M059J (cell line): ENCODE measurements around a stretch of chr5.

DNA sequence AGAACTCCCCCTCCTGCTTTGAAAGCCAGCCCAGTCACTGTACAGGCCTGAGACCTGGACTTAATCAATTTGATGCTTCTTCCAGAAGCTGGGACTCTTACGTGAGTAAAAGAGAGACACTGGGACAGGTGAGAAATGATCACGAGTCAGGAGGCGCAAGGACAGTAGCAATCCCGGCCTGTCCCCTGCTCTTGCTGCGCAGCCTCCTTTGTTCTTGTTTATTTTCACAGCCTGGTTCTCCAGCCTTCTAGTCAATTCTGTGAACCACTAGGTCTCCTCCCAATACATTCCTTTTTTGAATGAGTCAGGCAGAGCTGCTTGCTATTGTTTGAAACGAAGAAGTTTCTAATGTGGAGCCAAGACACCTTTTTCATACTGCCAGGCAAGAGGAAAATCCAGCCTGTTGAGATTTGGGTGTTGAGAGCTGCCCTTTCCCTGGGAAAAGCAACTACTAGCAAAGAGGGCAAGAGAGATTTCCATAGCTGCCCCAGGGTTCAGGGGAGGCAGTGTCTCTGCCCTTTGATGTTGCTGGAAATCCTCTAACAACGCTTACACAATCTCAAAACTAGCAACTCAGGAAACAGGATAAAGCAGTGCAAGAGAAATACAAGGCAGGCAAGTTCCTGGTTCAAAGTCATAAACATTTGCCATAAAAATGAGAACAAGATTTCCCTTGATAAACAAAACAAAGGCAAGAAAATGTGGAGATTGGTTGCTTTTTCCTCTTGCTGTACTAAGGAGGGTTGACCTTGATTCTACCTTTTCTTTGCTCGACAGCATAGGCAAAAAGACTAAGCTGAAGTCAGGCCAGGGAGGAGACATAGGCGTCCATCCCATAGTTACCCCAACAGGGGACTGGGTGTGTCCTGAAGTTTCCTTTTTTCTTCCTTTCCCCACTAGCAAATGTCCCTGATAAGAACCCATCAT lies 9.5 kb upstream of the SHROOM1 start:
- RAMPAGE, long total RNA, result no peak

DNA sequence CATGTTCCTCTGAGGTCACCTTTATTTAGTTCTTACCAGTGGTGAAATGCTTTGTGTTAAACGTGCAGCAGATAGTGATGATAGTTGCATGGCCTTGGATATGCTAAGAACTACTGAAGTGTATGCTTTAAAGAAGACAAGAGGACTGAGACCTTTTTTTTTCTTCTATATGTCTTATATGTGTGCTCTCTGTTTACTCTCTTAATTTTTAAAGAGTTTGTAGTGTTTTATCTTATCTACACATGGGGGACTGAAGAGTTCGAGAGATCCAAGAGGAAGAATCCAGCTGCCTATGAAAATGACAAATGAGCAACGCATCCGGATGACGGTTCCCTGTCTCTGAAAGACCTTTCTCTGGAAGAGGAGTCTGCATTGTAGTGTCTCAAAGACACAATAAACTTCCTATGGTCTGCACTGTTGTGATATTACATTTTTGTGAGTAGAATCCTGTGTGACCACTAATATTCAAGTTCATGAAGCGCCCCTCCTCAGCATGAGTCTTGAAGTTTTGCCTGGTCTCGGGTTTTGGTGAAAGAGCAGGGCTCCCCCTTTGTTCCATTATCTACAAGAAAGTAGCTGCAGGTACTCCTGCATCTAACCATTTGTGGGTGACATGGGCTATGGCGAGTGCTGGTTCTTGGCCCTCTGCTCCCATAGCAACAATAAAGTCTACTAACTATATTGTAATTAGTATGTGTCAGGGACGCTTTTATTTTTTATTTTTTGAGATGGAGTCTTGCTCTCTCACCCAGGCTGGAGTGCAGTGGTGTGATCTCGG lies 1.0 kb downstream of the UQCRQ start:
- RAMPAGE, long total RNA, result no peak

- RAMPAGE, long total RNA, result no peak
These were observed 4.3 kb downstream of the LEAP2 start for GRCh38 chr5:132877358-132878482.

DNA sequence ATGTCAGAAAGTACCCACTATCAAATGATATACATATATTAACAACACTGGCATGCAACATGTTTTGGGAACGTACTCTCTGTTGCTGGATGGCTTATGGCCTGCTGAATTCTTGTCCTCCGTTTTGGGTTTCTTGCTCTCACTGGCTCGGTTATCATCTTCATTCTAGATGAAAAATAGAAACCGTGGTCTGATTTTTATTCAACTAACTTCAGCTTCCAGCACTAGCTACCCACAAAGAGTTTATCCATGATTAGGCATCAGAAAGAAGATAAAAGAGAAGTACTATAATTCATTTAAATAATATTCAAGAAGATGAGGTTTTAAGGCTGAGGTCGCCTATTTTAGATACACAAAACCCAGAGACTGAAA lies 19.5 kb downstream of the LEAP2 start:
- RAMPAGE, long total RNA, result no peak

GRCh38 chr5:132910257-132910749 lies 36.8 kb downstream of the LEAP2 start:
- RAMPAGE, long total RNA, result no peak

DNA sequence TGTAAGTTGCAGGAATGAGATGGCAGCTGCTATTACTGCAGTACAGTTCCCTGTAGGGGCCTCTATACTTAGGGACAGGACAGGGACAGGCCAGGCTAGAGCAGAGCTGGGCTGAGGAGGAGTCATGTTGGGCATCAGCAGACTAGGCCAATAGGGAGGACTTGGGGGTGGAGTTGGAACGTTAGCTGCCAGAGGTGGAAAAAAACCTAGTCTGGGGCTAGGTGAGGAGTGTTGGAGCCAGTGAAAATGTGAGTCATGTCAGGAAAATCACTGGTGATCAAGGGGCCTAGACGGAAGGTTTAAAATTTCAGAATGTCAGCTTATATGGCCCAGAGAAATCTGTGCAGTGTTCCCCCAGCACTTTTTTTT lies 8.2 kb upstream of the HSPA4 start:
- RAMPAGE, long total RNA, result no peak

DNA sequence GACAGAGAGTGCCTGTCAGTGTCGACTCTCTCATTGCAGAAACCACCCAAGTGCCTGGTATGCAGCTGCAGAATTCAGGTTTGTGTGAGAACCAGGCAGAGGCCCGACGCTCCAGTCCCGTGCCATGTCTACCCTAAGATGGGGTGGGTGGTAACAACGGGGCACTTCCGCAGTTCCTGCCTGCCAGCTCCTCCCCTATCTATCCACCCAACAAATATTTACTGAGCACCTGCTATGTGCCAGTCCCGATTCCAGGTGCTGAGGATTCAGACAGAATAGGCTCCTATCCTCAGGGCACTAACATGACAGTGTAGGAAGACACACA lies 206.7 kb downstream of the FSTL4 start:
- RAMPAGE, long total RNA, result no peak

- RAMPAGE, long total RNA, result no peak
These were observed 14.3 kb upstream of the TCF7 start for GRCh38 chr5:134099893-134100890.

DNA sequence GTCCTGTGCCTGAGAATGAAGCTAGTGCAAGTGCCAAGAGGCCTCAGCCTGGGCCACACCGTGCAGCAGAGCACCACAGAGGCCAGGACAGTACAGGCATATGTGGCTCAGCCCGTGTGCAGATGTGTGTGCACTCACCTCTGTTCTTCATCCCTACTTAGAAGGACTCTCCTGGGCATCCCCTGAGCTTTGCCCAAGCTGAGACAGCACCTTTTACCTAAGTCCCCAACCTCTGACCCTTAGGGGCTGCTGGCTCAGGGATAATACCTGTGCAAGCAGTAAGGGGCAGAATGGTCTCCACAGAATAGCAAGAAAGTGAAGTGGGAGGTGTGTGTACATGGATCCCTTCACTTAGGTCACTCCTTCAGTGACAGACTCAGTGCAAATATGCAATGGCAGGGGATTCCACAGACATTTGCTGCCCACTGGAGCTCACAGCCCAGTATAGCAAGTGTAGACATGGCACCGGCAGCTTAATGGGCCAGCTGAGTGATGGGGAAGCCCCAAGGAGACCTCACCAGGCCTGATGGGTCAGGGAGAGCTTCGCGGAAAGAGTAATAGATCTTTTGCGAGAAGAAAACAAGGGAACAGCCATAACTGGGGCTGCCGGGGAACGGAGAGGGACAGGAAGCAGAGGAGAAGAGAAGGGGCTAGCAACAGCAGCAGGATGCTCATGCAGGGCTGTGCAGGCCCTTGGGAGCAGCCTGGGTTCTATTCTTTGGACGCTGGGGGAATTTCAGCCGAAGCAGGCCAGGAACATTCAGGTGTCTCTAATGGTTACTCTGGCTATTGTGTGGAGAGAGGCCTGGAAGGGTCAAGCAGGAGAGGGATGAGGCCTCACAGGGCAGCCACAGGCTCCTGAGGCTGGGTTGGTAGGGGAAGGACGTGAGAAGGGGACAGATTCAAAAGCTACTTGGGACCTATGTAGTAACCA lies 26.8 kb downstream of the TCF7 start:
- RAMPAGE, long total RNA, result no peak

DNA sequence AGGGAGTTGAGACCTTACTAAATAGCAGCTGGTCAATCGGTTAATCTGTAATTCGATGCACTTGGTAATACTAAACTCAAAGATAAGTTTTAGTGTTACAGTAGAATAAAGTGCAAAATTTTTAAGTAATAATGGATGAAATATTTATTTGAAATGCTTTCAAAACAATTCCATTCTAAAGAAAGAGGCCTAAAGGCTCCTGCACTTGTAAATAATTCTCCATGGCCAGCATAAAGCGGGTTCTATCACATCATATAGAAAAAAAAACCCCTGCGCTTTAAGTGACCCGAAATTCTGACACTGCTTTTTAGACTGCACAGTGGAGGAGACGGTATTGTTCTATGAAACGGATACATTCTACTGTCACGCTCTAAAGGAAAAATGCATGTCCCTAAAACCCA lies 1.1 kb downstream of the SKP1 start:
- RAMPAGE, long total RNA, result no peak

DNA sequence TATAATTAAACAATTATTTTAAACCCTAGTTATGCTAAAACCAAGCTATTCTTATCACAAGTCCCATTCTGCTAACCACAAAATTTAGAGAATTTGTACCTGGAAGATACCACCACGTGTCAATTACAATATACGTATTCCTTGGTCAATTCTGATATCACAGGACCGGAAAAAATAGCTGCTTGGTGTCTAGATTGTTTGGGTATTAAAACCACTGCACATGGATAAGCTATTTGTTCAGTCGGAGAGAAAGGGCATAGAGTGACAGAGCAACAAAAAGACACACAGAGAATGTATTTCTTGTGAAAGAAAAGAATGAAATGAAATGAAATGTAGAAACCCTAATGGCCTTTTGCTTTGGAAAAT lies 19.0 kb upstream of the SKP1 start:
- RAMPAGE, long total RNA, result no peak

DNA sequence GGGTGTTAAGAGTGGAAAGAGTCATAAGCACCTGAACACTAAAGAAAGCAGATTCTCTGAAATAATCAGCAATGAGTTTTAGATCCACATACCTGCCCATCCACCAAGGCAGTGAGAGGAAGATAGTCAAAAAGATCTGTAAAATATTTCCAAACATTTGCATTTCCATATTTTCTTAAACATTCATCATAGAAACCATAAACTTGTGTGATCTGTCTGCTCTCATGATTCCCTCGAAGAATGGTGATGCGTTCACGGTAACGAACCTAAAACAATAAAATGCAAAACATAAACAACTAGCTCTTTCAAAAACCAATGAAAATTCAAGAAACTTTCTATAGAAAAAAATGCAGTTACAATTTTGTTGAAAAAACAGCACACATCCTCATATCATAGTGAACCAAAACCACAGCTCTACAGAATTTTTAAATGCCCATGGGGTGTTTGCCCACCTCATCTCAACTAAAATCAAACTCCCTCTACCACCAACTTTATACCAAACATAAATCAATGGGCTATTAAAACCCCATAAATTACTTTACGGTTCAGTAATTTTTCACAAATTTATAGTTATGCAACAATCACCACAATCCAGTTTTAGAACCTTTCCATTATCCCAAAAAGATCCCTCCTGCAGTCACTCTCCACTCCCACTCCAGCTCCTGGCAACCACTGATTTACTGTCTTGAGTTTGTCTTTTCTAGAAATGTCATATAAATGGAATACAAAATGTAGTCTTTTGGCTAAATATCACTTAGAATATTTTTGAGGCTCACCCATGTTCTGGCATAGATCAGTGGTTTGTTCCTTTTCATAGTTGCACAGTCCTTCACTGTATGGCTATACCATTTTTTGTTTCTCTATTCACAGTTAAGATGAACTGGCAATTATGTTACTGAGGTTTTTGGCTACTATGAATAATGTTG lies 23.9 kb downstream of the PPP2CA start:
- RAMPAGE, long total RNA, result no peak

GRCh38 chr5:134204603-134204986 lies 21.3 kb downstream of the PPP2CA start:
- RAMPAGE, long total RNA, result no peak

DNA sequence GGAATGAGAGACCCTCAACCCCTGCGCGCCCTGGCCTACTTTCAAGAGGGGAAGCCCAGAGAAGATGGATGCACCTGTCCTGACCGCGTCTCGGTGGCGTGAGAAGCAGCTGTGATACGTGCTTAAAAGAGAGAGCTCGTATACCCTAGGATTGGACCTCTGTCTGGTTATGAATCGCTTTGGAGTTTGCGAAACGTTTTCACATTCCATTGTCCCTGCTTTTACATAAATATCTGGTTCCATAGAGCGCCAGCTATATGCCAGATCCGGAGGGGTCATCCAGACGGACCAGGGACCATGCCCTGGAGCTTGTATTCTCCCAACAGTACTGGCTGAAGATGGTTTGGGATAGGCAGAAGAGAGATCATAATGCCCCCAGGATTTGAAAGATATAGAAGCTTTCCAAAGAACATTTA lies 1.0 kb upstream of the PPP2CA start:
- RAMPAGE, long total RNA, result no peak

DNA sequence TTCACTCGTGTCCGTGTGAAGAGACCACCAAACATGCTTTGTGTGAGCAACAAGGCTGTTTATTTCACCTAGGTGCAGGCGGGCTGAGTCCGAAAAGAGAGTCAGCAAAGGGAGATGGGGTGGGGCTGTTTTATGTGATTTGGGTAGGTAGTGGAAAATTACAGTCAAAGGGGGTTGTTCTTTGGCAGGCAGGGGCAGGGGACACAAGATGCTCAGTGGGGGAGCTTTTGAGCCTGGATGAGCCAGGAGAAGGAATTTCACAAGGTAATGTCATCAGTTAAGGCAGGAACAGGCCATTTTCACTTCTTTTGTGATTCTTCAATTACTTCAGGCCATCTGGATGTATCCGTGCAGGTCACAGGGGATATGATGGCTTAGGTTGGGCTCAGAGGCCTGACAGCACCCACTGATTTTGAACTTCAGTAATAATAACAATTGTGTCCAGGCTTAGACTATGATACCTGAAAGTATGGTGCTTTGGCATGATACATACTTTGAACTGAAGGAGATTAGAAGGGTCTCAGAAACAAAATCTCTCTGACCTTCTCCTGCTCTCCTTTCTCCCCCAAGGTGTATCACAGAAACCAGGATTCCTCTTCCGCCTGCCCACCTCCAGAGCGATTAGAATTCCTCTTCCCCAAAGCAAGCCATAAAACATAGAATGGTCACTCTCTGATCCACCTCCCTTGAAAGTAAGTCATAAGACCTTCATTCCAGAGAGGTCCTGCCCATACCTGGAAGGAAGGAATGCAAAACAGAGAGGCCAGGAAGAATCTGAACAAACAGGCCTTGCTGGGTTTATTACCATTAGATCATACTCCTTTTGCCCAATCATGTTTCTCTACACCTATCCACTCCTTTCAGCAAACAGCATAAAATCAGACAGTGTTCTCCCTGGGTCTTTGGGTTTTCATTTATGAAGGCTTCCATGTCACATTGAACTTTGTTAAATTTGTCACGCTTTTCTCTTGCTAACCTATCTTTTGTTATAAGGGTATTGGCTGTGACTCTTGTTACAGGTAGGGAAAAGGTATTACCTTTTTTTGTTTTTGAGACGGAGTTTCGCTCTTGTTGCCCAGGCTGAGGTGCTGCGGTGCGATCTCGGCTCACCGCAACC lies 21.1 kb downstream of the CDKL3 start:
- RAMPAGE, long total RNA, result no peak

DNA sequence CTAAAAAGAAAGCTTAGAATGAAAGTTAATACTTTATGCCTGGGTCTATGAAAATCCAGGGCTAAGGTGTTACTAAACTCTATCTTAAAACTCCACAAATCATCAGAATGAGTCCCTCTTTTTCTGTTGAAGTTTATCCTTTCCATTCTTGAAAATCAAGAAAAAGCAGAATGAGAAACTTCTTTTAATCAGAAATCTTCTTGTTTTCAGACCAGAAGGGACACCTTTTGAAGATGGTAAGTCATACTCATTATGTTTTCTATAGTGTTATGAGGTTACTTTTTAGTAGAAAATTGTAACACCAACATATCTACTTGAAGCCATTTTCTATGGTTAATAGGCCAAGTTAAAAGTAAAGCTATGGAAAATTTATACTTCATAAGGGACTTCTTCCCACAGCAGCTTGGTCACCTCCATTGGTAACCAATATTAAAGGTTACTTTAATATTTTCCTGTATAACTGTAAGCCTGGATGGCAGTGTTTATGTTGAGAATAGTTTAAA lies 5.1 kb downstream of the UBE2B start:
- RAMPAGE, long total RNA, result no peak

GRCh38 chr5:134396076-134396613 lies 15.5 kb downstream of the CDKN2AIPNL start:
- RAMPAGE, long total RNA, result no peak

DNA sequence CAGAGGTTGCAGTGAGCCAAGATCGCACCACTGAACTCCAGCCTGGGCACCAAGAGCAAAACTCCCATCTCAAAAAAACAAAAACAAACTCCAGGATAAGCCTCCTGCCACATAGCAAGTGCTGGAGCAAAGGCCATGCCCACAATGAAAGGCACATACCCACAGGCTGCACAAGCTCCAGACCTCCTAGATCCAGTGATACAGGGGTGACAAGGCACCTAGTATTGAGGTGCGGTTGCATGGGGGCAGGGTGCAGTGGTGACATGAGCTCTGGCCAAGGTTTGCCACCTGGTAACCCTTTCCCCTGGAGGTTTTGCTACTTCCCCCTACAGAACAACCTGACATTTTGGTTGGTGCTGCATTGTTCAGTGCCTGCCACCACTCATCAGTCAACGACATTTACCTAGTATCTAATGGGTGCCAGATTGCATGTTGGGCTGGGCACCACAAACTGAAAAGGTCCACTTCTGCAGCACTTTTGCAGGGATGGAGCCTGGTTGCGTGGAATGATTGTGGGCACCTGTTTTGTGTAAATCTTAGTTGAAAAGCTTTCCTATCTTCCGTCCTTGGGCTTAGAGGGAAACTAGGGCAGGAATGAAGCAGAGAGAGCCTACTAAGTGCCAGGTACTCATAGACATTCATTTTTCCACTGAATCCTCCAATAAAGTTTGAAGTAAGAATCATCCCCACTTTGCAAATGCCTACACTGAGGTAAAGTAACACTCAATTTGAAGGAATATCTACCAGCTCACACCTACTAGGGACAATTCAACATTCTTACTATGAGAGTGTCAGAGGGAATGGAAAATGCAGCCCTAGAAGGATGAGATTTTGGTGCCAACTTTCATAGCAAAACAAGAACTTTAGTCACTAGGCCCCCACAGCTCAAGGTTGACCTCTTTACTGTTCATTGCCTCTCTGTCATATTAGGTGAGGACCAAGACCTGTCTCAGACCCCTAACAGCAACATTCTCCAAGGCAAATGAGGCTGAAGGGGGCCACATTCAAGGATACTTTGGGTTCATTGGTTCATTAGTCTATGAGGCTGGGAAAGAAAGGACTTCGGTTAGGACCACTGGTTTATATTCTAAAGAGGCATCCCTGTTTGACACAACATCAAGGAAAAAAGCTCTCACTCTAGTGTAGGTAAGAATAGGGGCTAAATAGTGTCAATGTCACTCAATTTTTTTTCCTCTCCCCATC lies 14.1 kb downstream of the CDKN2AIPNL start:
- RAMPAGE, long total RNA, result no peak

GRCh38 chr5:134401372-134401916 lies 10.2 kb downstream of the CDKN2AIPNL start:
- RAMPAGE, long total RNA, result no peak

DNA sequence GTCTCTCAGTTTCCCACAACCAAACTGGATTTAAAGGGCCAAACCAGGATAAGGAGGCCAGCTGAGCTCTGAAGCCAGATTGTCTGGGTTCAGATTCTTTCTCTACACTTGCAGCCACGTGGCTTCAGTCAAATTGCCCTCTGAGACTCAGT lies 25.5 kb upstream of the CDKN2AIPNL start:
- RAMPAGE, long total RNA, result no peak